Left colon (tissue), 1 donor: ENCODE data around the gene IQGAP1.

GRCh38 chr15:90059040-90060197 is 42.8 kb downstream of the IDH2 start:
- PRO-cap = bidirectional peak, plus-strand start at chr15:90059817, minus-strand start at chr15:90059758

DNA sequence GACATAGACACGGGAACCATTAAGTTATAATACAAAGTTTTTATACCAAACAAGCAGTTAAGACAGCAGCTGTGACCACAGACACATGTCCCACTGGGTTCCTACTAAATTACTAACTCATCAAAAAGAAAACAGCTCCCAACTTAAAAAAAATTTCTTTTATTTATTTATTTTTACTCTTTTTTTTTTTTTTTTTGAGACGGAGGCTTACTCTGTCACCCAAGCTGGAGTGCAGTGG is 30.8 kb downstream of the IDH2 start:
- PRO-cap = unidirectional peak, plus-strand start at position 56 of the sequence

DNA sequence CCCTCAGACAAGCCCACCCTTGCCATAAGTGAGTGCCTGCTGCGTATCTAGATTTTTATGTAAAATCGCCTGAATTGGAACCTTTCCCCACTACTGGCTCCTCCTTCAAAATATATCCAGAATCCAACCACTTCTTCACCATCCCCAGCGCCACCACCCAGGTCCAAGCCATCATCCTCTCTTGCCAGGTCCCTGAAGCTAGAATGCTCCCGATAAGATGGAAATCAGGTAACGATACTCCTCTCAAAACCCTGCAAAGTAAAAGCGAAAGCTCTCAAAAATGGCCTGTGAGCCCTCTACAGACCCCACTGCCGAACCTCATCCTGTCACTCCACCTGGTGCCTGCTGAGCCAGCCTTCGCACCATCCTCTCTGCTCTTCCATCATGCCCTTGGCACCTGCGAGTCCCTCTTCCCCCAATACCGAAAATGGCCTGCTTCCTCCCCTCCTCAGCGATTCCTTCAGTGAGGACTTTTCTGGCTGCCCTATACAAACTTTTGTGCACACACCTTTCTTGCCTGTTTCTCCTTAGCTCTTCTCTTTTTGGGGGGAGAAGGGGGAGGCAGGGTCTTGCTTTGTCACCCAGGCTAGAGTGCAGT is 3.2 kb downstream of the IDH2 start:
- PRO-cap = no peak

- PRO-cap = no peak
Measured at GRCh38 chr15:90149057-90149884, 47.0 kb upstream of the IDH2 start.

DNA sequence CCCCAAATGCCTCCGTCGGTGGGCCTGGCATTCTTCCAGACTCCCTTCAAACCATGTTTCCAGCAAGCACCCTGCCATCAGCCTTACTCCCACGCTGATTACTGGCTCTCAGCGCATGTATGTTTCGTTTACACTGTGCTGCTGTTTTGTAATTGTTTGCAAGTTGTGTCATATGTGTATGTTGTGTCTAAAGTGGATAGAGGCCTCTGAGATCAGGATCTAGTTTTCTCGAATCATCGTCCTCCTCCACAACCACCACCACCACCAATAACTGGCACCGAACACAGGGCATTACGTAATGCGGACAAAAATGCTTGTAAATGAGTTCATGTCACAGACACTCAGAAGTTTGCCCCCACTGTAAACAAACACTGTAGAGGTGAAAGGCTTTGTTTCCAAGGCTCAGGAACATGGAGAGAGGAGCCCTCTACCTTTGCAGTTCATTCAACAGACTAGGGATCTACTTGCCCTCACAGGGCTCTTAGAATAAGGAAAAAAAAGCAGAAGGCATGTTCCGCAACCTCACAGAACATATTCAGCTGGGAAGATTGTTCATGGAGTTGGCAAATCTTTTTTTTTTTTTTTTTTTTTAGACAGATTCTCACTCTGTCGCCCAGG is 46.1 kb upstream of the SEMA4B start:
- PRO-cap = no peak

DNA sequence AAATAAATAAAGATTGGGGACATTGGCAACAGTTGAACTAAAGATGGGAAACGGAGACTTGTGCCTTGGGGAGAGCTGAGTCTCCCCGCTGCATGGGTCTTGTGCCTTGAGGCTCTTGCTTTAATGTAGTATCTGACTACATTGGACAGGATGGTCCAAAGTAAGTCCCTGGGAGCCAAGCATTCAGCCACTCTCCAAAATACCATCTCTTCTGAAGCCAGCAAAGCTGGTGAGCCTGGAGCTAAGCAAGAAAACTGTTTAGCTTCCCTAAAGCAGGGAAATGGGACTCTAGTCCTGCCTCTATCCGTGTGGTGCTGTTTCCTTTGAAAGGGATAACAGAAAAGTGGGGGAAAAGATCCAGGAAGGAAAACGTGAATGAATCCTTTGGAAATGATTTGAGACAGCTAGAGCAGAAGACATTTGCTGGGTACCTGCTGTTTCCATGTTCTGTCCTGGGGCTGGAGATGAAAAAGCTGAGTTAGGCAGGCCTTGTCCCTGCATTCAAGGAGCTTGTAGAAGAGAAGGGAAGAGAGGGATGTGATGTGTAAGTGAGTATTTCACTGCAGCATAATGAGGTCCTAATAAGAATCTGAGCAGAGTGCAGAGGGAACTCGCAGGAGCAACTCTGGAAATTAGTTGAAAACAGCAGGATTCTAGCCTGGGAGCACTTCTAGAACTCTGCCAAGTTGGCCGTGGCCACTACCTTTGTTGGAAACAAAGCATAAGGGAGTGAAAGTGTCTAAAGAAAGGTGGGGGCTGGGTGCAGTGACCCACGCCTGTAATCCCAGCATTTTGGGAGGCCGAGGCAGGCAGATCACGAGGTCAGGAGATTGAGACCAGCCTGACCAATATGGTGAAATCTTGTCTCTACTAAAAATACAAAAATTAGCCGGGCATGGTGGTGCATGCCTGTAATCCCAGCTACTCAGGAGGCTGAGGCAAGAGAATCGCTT is 13.9 kb upstream of the SEMA4B start:
- PRO-cap = no peak

DNA sequence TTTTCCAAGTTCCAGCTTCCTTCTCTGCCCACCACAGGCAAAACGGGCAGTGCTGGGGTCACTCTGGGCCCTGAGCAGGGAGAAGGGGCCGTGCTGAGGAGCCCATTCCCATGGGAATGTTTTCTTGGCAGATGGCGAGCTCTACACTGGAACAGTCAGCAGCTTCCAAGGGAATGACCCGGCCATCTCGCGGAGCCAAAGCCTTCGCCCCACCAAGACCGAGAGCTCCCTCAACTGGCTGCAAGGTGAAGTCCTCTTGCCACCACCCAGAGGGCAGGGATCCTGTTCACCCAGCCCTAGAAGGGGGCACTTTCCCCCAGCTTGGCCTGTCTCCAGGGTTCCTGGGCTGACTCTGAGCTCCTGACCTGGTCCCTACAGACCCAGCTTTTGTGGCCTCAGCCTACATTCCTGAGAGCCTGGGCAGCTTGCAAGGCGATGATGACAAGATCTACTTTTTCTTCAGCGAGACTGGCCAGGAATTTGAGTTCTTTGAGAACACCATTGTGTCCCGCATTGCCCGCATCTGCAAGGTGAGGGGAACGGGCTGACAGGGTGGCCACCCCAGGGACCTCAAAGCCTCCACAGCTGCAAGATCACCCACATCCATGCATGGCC is 12.4 kb downstream of the CIB1 start:
- PRO-cap = no peak

- PRO-cap = bidirectional peak, plus-strand start at chr15:90264881, minus-strand start at chr15:90264731
Measured at GRCh38 chr15:90264422-90265041, 940 bp upstream of the NGRN start.

- PRO-cap = bidirectional peak, plus-strand start at chr15:90388277, minus-strand start at chr15:90387952
Measured at GRCh38 chr15:90388084-90388423, at the start of gene IQGAP1. Gene IQGAP1 (plus strand): TSS chr15:90388242.

DNA sequence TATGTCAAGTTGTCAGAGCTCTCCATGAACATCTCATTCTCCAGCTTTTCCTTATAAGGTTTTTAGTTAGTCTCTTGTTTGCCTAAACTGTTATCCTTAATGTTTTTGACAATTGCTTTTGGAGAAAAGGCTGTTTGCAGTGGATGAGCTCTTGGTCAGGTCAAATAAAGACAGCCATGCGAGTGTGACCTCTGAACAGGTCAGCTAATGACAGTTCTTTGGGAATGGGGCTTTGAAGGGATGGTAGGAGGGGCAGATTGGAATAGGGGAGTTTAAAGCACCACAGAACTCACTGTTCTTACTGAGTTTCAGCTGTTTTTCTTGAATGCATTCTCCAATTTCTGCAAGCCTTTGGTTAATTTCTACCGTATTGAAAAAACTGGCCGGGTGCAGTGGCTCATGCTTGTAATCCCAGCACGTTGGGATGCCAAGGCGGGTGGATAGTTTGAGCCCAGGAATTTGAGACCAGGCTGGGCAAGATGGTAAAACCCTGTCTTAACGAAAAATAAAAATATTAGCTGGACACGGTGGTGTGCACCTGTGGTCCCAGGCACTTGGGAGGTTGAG is 69.3 kb upstream of the CRTC3 start:
- PRO-cap = no peak

DNA sequence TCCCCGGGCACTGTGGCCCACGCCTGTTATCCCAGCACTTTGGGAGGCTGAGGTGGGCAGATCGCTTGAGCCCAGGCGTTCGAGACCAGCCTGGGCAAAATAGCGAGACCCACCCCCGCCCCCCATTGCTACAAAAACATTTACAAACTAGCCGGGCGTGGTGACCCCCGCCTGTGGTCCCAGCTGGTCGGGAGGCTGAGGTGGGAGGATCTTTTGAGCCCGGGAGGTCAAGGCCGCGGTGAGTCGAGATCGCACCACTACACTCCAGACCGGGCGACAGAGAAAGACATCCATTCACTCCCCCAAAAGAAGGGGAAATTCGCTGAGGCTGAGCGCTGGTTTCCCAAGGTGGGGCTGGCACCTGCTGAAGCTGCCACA is 841 bp upstream of the CRTC3 start:
- PRO-cap = no peak

GRCh38 chr15:90645819-90646404 is 71.2 kb upstream of the BLM start:
- PRO-cap = no peak

- PRO-cap = no peak
Measured at GRCh38 chr15:90686336-90686921, 30.7 kb upstream of the BLM start.

GRCh38 chr15:90880411-90881033 is 3.8 kb upstream of the FES start:
- PRO-cap = no peak

DNA sequence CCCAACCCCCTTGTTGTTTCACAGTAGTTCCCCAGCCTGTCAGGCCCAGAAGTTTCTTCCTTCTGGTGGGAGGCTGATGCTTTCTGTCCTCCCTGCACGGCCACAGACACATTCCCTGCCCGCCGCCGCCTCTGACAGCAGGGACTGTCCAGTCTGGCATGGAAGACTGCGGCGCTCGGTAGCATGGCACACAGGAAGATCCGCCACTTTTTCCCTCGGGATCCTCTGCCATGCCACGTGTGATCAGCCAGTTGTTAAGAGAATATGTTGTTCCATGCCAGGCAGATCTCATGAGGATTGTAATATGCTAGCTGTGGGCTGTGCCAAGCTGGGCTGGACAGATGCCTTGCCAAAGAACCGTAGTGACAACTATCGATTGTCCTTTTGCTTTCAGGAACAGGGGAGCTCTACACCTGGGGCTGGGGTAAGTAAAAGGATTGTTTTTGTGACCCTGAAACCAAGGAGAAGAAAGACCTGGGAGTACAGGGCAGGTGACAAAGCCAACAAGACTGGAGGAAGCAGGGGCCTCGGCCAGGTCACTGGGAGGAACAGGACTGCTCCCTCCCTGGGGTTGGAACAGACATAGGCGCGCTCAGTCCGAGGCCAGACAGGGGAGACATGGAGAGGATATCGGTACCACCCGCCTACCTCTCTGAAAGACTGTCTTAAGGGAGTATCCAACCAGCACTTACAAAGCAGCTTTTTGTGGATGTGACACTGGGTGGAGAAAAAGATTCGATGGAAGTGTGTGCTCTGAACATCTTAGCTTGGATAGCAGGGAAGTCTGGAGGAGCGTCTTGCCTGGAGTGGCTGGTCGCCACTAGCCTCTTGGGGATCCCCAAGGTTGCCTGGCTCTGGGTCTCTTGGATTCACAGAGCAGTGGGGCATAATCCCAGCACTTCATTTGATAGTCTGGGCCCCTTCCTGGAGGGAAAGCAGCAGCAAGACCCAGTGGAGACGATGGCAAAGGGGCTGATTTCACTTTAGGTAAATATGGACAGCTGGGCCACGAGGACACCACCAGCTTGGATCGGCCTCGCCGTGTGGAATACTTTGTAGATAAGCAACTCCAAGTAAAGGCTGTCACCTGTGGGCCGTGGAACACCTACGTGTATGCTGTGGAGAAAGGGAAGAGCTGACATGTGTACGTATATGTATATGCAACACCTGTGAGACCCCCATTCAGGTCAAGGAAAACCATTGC is 6.3 kb downstream of the RCCD1 start:
- PRO-cap = no peak

GRCh38 chr15:90974743-90975202 is 19.6 kb downstream of the PRC1 start:
- PRO-cap = no peak

- PRO-cap = no peak
Measured at GRCh38 chr15:90983781-90984259, 10.5 kb downstream of the PRC1 start.

- PRO-cap = no peak
Measured at GRCh38 chr15:91116113-91116831, 16.2 kb downstream of the SV2B start.

- PRO-cap = no peak
Measured at GRCh38 chr15:91319978-91320527, 220.0 kb downstream of the SV2B start.

- PRO-cap = no peak
Measured at GRCh38 chr15:91407385-91407595, 307.2 kb downstream of the SV2B start.